GM23338 (cell line): ENCODE measurements around the gene ARL16.

DNA sequence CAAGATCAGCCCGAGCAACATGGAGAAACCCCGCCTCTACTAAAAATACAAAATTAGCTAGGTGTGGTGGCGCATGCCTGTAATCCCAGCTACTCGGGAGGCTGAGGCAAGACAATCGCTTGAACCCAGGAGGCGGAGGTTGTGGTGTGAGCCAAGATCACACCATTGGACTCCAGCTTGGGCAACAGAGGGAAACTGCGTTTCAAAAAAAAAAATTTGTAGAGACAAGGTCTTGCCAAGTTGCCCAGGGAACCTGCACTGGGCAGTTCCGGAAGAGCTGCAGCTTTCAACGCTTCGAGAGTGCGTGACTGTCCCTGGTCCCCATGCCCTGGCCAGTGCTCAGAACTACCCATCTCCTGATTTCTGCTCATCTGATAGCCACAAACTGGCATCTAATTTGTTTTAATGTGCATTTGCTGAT is 4.0 kb downstream of the ACTG1 start:
- PRO-cap, result no peak
- RAMPAGE, long total RNA, result no peak

DNA sequence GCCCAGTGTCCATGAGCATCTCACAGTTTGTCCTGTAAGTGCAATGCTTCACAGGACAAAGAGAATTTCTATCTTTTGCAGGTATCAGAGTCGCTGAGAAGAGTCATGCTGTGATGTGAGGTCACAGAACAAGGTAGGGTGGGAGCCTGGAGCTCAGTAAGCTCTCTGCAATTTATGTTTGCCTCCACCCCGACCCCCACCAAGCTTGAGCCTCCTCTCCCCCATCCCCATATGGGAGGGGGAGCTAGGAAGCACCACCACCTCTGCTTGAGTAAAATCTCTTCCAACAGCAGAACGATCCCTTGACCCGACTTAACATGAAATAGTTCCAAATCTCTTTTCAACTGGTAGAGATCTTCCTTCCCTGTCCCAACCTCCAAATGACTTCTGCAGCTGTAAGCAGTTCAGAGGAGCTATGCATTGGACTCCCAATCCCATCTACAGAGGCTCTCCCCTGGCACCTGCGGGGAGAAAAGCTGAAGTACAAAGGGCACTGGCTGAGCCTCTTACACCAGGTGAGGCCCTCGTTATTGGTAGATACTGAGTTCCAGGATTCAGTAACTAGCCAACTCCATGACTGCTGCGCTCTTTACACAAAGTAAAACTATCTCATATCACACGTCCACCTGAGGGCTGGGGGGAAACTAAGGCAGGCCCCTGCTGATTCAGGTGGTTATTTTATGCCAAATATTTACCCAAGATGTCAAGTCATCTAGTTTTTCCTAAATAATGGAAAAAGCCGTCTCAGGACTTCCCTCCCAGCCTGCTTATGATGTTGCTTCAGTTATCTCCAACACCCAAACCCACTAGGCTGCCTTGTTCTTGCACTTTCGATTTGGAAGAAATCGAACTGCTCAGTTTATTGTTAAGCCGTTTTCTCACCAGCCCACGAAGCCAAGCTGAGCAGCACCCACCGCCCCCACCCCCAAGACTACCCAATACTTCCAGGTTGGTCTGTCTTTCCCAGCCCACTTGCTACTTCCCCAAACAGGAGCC is 3.3 kb downstream of the ACTG1 start:
- PRO-cap, result no peak
- RAMPAGE, long total RNA, result no peak

DNA sequence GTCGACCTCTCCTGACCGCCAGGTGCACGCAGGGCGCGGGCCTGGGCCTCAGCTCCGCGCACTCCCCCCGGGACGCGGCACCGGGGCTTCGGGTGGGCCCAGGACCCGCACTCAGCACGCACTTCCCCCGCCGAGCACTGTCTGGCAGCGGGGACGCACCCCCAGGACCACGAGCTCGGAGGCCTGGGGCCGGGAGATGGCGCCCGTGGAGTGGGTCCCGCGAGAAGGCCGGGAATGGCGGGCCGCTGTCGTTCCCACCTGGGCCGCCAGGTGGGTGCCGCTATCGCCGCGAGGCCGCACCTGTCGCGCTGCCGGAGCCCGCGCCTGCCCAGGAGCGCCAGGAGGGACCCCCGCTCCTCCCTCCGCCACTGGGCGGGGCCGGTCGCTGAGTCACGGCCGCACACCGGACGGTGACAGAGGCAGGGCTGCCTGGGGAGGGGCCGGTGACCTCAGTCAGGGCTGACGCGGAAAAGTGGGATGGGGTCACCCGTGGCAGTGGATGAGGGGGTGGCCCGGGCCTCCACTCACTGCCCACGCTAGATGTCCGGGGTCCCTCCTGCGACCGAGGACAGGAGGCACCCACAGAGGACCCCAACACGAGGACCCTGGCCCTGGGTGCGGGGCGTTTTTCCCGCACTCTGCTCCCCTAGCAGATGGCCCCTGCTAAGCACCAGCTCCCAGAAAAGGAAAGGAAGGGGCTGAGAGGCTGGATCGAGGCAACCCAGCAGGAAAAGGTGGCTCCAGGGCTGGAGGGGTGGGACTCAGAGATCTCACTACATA is 6.8 kb upstream of the ACTG1 start:
- PRO-cap, result bidirectional peak, plus-strand start at position 368 of the sequence, minus-strand start at position 236 of the sequence
- RAMPAGE, long total RNA, result no peak

GRCh38 chr17:81537773-81538871 is 9.9 kb downstream of the FSCN2 start:
- PRO-cap, result no peak
- RAMPAGE, long total RNA, result no peak

DNA sequence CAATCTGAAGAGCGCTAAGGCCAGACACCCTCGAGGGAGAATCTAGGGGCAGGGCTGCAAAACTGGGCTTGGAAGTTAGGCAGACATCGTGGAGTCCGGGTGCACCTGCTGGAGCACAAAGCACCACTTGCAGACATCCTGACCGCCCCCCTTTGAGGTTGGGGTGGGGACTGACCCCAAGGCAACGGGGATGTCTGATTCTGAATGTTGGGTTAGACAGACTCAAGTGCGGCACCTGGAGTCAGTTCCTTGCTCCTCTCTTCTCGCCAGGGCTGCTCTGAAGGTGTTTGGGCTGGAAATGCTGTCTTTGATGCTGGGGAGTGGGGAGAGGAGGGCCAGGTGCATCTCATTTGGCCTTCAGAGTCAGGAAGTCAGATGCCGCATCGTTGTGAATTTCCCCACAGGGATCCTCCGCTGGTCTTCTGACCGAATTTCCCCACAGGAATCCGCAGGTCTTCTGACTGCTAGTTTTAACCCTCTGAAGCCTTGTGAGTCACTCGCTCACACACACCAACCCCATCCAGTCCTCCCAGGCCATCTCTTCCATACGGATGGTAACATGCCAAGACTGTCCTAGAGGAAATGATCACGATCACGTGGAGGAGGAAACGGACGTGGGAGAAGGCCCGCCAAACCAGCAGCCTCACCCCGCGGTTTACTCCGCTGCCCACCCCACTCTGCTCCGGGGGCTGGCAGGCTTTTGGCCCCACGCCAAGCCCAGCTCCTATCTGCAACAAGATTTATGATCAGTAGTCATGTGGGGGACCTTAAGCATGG is 1.2 kb upstream of the FAAP100 start:
- PRO-cap, result bidirectional peak, plus-strand start at position 78 of the sequence, minus-strand start outside the sequence; bidirectional peak, plus-strand start at position 496 of the sequence, minus-strand start at position 279 of the sequence
- RAMPAGE, long total RNA, result no peak

- PRO-cap, result no peak
- RAMPAGE, long total RNA, result no peak
Measured at GRCh38 chr17:81558373-81559412, 6.5 kb upstream of the FAAP100 start.

DNA sequence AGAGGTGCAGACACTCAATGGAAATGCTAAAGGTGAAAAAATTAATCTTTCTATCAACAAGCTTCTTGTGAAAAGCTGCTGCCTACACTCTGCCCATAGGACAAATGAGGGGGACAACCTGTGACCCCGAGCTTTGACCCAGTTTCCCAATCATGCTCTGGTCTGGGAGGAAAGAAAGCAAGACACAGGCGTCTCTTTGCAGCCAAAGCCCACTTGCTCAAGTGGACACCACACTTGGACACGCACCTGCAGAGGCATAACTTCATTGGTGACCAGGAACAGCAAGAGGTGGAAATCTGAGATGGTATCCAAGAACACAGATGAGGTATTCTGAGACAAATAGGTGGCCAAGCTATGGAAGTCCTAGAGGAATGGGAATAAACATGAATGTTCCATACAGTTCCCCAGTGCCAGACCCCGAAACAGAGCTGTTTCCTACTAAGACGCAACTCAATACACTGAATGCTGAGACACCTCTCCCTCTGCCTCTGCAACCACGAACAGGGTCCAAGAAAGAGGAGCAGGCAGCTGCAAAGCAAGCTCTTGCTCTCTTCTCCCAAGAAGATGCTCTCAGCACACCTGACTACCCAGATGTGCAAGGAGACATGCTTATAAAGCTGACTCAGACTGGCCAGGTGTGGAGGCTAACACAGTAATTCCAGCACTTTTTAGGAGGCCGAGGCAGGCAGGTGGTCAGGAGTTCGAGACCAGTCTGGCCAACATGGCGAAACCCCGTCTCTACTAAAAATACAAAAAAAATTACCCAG is 15.2 kb upstream of the FAAP100 start:
- PRO-cap, result no peak
- RAMPAGE, long total RNA, result no peak

GRCh38 chr17:81568996-81569479 is 16.9 kb upstream of the FAAP100 start:
- PRO-cap, result no peak
- RAMPAGE, long total RNA, result no peak

GRCh38 chr17:81580307-81580847 is 28.2 kb upstream of the FAAP100 start:
- PRO-cap, result no peak
- RAMPAGE, long total RNA, result no peak

- PRO-cap, result no peak
- RAMPAGE, long total RNA, result no peak
Measured at GRCh38 chr17:81583622-81584373, 31.6 kb upstream of the FAAP100 start.

GRCh38 chr17:81598391-81598917 is 38.5 kb downstream of the NPLOC4 start:
- PRO-cap, result no peak
- RAMPAGE, long total RNA, result no peak

GRCh38 chr17:81653369-81653900 is 2.9 kb downstream of the PDE6G start:
- PRO-cap, result no peak
- RAMPAGE, long total RNA, result start-site peak on the minus strand at chr17:81653683-81653716, 27 and 27 reads in 2 replicates

DNA sequence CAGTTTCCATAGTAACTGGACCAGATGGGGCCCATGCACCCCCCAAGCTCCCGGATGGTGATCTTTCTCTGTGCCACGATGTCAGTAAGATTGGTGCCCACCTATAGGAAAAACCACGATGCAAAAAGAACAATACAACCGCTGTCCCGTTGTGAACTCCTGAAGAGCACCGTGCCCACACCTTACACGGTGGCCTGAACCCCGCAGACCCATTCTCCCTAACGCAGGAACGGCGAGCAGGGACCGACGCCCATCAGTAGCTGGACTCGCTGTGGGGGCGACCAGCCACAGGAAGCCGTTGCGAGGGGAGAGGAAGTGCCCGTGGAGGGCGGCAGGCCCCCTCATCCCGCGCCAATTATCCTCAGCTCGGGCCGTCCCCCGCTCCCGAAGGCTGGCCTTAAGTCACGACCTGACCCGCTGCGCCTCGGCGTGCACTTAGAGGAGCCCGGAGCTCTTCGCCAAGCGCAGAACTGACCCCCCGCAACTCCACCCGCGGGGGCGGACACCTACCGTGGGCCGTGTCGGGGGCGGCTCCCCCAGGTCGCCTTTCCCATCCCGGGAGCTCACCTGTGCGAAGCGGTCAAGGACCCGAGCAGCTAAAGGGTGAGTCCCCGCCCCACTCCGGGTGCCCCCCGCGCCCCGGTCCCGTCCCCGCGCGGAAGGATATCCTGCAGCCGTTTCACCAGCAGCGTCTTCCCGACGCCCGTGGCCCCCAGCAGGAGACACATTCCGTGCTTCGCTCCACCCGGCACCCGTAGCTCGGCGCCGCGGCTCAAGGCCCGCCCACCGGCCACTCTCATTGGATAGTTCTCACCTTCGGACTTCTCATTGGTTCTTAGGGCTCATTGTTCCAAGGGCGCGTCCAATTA is at the start of gene ARL16:
ARL16 (minus strand) TSS at position 772 of the 869 bp plus-strand sequence.
- PRO-cap, result bidirectional peak, plus-strand start outside the sequence, minus-strand start at position 728 of the sequence
- RAMPAGE, long total RNA, result start-site peak on the minus strand centred at position 730 of the sequence, 53 bp wide, 1,087 and 191 reads in 2 replicates

DNA sequence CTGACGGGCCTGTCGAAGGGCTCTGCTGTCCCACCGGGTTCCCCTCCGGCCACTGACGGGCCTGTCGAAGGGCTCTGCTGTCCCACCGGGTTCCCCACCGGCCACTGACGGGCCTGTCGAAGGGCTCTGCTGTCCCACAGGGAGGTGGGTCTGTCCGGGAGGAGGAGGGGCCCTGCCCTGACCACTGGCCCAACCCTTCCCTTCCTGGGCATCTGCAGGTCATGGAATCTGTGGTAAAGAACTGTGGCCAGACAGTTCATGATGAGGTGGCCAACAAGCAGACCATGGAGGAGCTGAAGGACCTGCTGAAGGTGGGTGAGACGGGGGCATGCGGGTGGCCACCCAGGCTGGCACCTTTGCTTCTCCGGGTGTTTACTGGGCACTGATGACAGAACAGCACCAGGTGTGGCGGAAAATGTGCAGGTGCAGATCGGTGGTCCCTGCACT is 3.0 kb downstream of the HGS start:
- PRO-cap, result no peak
- RAMPAGE, long total RNA, result no peak

DNA sequence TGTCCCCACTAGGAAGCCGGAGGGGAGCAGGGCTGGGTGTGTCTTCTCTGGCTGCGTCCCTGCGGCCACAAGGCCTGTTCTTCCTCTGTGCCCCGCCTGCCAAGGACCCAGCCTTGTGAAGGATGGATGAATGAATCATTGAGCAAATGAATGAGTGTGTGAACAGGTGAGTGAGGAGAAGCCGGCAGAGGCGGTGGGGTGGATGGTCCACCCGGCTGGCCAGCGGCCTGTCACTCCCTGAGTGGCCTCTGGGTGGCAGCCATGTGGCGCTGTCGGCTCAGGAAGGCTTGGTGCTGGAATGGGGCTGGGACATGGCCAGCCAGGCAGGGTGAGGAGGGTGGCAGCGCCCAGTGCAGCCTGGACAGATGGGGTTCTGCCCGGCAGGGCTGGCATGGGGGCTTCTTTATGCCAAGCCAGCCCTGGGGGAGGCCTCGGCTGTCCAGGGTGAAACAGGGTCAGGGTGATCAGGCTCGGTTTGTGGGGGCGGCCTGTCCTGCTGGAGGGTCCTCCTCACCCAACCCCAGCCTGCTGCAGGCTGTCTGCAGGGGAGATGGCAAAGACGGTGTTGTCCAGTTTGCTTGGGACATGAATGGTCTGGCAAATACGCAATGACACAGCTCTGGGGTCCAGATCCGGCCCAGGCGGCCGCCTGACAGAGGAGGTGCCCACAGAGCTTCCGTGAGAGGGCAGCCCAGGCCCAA is 21.7 kb downstream of the SLC25A10 start:
- PRO-cap, result no peak
- RAMPAGE, long total RNA, result no peak

DNA sequence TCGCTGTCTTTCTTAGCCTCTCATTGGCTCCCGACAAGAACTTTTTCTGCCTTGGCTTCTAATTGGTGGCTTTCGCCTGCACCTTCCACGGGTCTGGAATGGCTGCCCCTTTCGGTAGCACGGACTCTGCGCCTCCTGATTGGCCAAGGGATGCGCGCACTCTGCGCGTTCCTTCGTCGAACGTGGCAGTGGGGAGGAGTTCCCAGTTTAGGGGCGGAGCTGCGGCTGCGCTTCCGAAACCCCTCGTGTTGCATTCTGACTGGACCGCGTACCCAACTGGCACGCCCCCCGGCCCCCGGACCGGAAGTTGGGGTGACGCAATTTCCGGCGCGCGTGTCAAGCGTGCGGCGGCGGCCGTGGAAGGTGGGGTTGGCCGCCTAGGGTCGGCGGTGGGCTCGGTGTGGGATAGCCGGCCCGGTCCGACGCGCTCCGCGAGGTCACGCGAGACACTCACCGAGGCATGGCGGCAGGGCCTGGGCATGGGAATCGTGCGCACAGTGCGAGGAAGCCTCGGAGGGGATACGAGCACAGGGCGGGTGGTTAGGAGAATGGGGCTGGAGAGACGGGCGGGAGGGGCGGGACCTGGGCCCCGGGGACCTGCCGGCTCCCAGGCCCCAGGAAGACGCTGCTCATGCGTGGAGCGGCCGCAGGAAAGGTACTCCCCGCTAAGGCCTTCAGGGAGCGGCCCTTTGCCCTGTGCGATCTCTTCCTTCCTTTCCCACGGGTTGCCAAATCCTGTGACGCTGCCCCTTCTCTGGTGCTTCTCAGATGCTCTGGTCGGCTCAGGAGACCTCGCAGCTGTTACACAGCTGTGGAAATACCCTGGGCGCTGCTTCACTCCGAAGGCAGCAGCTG is 669 bp upstream of the P4HB start:
- PRO-cap, result bidirectional peak, plus-strand start at position 339 of the sequence, minus-strand start at position 100 of the sequence; bidirectional peak, plus-strand start at position 617 of the sequence, minus-strand start at position 550 of the sequence
- RAMPAGE, long total RNA, result no peak

GRCh38 chr17:81919321-81920367 is 1.7 kb upstream of the SIRT7 start:
- PRO-cap, result no peak
- RAMPAGE, long total RNA, result no peak

DNA sequence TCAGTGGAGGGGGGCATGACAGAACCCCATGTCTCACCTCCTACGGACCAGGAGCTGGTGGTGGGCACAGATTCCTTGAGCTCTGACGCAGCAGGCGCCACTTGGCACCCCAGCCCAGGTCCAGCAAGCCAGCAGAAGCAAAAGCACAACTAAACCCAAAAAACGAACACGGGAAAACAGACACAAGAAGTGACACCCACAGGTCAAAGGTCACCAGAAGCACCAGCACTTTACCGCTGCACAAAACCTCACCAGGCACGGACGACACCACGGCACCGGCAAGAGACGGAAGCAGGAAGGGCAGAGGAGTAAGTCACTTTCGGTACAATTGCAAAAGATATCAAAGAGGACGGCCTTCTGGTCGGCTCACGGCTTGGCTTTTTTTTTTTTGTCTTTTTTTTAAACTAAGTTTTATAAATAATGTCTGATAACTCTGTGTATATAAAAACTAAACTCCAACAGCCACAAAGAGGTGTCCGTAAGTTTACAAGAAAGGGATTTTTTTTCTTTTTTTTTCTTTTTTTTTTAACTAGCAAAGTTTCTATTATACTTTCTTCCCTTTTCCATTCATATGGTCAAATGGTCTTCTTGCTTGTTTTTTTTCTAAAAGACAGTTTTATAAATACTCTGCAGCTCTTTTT is 3.3 kb upstream of the SIRT7 start:
- PRO-cap, result no peak
- RAMPAGE, long total RNA, result no peak

GRCh38 chr17:81923820-81924587 is 3.5 kb downstream of the MAFG start:
- PRO-cap, result bidirectional peak, plus-strand start at chr17:81924129, minus-strand start at chr17:81923948; unidirectional peak, minus-strand start at chr17:81924220
- RAMPAGE, long total RNA, result no peak

DNA sequence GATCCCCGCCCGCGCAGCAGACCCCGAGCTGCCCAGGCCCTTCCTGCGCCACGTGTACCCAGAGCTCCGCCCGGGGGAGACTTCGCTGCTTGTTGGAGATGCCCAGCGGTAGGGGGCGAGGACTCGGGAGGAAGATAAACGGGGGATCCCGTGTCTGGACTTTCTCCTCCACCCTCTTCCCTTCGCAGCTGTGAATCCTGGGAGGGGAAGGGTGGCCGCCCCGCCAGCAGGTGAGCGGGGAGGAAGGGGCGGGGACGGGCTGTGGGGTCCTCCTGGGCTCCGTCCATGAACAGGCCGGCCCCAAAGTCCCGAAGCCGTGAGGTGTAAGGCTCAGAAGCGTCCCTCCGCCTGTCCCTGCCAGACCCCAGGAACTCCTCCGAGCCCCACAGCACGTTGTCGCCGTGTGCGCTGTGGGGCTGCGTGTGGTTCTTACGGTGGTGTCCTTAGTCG is 706 bp upstream of the MAFG start:
- PRO-cap, result bidirectional peak, plus-strand start at position 333 of the sequence, minus-strand start at position 199 of the sequence
- RAMPAGE, long total RNA, result no peak